ENCODE data around the gene ALPL.

DNA sequence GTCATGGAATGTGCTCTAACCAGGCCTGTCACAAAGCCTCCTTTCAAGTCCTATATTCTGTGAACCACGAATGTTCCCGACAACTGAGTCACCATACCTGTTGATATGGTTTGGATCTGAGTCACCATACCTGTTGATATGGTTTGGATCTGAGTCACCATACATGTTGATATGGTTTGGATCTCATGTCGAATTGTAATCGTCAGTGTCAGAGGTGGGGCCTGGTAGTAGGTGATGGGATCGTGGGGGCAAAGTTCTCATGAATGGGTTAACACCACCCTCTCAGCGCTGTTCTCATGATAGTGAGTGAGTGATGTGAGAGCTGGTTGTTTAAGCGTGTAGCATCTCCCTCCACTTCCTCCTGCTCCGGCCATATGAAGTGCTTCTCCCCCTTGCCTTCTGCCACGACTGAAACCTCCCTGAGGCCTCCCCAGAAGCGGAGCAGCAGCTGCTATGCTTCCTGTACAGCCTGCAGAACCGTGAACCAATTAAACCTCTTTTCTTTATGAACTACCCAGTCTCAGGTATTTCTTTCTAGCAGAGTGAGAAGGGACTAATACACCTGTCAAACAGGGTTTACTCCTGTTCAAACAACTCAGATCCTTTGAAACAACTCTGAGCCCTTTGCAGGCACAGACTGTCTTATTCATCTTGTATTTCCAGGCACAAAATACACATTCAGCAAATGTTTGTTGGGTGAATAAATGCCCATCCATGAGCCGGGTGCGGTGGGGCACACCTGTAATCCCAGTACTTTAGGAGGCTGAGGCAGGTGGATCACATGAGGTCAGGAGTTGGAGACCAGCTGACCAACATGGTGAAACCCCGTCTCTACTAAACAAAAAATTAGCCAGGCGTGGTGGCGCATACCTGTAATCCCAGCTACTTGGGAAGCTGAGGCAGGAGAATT lies 10.6 kb upstream of the CAMK2N1 start:
- PRO-cap: no peak

DNA sequence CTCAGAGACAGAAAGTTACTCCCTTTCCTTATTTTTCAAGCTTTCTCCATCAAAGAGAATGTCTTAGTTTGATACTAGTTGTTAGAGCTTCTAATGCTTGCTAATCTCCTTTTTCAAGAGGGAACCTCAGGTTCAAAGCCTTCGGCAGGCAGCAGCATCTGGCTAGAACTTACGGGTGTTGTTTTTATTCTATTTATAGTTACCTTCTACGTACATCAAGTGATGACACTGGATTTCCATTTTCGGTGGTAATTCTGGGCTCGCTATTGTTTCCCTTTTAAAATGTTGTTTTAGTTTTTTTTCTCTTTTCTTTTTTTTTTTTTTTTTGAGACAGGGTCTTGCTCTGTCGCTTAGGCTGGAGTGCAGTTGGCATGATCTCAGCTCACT lies 2.6 kb downstream of the DDOST start:
- PRO-cap: no peak

DNA sequence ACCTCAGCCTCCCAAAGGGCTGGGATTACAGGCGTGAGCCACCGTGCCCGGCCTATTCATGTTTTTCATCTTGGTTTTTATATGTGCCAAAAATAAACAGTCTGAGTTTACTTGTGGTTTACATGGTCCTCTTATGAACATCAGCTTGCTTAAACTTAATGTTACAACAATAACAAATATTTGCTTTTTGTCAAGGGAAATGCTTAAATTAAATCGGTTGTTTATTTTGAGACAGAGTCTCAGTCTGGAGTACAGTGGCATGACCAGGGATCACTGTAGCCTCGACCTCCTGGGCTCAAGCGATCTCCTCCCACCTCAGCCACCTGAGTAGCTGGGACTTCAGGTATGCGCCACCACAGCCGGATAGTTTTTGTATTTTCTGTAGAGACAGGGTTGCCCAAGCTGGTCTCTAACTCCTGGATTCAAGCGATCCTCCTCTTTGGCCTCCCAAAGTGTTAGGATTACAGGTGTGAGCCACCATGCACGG lies 2.3 kb downstream of the HP1BP3 start:
- PRO-cap: no peak

DNA sequence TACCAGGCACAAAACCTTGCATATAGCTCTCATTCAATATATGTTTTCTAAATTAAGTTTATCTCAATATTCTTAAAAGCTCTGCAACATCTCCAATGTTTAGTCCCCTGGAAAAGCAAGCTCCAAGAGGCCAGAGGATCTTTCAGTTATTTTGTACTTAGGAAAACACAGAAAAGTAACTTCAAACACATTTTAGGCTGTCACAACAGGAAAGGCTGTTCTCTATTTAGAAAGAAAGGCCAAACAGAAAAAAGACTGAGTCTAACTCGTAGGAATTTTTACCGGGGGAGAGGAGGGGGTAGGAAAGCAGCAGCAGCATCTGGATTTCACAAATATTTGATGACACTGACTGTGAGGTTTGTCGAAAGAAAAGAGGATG lies 107.2 kb downstream of the EIF4G3 start:
- PRO-cap: no peak

GRCh38 chr1:21084451-21085076 lies 92.1 kb downstream of the EIF4G3 start:
- PRO-cap: no peak

- PRO-cap: no peak
Measured at GRCh38 chr1:21255810-21256190, 34.5 kb downstream of the ECE1 start.

DNA sequence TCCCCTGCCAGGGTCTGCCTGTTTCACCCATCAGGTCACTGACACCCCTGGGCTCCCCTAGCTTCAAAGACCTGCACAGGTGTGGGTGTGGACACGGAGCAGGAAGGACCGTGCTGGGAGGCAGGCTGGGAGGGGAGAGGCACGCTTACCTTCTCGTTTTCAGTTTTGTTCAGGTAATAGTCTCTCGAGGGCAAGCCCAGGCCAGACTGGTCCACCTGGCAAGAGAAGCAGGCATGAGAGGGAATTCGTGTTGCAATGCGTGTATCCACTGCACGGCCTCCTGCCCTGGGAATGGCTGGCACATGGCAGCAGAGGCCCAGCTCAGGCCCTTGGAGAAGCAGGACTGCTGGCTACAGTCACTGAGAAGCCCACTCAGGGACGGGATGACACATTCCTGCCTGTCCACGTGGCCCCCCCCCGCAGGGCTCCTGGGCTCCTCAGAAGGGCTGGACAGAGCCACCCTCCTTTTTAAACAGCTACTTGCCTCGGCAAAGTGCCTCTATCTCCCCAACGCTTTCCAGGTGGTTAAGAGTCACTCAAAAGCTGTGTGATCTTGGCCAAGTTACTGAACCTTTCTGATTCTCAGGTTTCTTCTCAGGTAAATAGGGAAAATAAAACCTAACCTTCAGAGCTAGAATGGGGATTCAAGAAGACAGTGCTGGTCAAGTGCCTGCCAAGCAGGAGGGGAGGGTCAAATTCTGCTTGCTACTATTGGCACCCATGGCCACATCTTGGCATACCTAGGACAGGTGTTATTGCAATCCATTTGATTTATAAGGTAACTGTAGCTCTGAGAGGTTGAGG lies 32.7 kb downstream of the ECE1 start:
- PRO-cap: no peak

- PRO-cap: no peak
Measured at GRCh38 chr1:21270857-21271419, 19.3 kb downstream of the ECE1 start.

- PRO-cap: no peak
Measured at GRCh38 chr1:21327872-21328247, 37.6 kb upstream of the ECE1 start.

DNA sequence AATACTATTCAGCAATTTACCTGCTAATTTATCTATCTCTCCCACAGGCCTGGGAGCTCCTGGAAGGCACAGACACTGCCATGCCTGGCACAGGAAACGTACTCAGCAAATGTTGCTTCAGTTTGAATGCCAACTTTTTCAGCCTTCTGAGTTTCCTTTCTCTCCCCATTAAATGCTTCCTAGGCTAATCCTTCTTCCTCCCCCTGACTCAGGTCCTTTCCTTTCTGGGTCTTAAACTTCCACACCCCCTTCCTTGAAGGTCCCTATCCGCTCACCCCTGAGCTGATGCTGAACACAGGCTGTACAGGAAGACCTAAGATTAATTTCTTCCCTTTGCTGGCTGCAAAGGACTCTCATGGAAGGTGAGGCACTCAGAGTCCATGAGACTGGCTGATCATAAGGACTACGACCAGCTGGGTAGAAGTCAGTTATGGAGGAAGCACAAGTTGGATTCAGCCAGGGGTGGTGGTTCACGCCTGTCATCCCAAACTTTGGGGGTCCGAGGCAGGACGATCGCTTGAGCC lies 40.3 kb upstream of the ECE1 start:
- PRO-cap: no peak

DNA sequence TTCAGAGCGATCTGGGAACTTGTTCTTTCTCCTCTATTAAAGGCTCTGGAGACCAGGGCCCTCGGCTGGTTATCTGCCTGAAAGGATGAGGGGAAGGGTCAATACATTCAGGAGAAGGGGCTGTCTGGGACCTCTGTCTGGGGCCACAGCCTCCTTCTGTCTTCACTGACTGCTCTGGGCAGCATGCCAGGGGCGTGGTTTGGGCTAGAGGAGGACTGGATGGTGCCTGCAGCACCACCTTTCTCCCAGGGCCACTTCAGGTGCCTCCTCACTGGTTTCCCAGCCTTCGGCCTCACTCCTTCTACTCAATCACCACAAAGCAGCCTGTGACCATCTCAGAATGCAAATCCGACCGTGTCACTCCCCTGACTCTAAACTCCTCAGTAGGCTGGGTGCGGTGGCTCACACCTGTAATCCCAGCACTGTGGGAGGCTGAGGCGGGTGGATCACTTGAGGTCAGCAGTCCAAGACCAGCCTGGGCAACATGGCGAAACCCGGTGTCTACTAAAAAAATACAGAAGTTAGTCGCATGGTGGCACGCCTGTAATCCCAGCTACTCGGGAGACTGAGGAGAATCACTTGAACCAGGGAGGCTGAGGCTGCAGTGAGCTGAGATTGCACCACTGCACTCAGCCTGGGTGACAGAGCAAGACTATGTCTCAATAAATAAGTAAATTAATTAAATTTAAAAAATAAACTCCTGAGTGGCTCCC lies 50.1 kb upstream of the ECE1 start:
- PRO-cap: no peak

- PRO-cap: no peak
Measured at GRCh38 chr1:21509335-21510138, at the start of gene ALPL. Gene ALPL, plus strand, starts transcription at chr1:21509423.

GRCh38 chr1:21511569-21512508 lies 2.6 kb downstream of the ALPL start:
- PRO-cap: no peak

DNA sequence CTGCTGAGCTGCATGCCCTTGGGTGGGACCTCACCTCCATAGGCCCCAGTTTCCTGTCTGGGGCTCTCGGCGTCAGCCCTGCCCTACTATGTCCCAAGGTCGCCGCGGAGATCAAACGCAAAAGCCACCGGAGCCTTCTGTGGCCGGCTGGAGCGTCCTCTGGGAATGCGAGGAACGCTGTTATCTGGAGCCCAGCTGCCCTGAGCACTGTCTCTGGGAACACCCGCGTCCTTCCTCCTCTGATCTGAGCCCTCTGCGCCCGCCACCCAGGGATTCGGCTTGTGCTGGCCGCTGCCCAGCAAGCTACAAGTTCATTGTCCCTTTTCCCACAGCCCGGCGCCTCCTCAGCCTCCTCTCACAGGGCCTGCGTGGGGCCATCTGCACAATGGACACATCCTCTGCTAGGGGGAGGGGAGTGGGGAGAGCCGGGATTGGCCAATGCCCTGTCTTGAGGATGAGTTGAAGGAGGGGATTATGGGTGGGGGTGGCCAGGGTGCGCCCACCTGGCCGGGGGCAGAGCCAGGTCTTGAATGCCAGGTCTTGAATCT lies 29.1 kb downstream of the ALPL start:
- PRO-cap: no peak

- PRO-cap: no peak
Measured at GRCh38 chr1:21547720-21548222, 38.5 kb downstream of the ALPL start.

DNA sequence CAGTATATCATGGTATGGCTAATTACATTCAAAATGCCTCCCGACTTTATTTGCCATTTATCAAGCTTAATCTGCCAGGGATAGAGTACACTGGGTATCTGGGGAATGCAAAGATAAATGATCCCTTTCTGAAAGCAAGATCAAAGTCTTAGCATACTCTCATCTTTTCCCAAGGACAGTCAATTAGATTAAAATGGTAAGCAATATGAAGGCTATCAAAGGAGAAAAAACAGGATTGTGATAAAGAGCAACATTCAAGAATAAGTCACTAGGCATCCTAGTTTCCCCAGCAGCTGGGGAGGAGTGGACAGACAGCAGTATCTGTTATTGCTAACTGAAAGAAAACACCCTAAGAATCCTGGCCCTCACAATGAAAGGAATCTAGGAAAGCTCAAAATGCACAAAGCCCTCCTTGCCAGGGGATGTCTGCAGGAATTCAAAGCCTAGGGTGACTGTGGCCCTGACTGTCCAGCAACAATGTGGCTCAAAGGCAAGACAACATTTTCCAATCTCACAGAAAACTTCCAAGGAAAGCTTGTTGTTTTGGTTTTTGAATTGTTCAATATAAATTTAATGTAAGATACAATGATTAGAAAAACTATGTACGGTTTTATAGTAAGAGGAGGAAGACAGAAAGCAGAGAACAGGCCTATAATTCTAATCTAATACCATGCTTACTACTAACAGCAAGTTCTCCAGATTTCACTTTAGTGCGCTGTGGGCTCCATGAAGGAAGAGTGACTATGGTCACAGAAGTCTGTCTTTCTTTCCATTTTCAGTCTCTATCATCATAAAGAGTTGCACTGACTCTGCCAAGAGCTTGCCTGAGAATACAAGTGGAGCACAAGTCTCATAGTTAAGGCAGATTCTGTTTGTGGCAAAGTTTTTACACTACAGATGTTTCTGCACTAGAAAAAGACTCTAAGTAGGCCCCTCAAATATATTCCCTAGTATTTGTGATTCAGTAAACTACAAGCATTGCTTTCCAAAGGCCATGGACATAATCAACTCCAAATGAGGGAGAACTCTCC lies 56.8 kb downstream of the USP48 start:
- PRO-cap: no peak

- PRO-cap: no peak
Measured at GRCh38 chr1:21884629-21885788, 52.1 kb downstream of the HSPG2 start.

- PRO-cap: no peak
Measured at GRCh38 chr1:21895978-21896375, 41.1 kb downstream of the HSPG2 start.

DNA sequence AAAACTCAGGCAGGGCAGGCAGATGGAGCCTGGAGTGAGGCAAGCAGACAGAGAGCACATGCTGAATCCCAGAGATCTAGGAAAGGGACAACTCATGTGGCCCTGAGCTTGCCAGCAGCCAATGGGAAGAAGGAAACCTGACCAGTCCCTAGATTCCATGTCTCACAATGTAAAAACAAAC lies 27.9 kb downstream of the HSPG2 start:
- PRO-cap: no peak

GRCh38 chr1:21913715-21914497 lies 23.2 kb downstream of the HSPG2 start:
- PRO-cap: no peak